HT-29 (cell line): ENCODE data around the genes BTAF1 and CEP55.

DNA sequence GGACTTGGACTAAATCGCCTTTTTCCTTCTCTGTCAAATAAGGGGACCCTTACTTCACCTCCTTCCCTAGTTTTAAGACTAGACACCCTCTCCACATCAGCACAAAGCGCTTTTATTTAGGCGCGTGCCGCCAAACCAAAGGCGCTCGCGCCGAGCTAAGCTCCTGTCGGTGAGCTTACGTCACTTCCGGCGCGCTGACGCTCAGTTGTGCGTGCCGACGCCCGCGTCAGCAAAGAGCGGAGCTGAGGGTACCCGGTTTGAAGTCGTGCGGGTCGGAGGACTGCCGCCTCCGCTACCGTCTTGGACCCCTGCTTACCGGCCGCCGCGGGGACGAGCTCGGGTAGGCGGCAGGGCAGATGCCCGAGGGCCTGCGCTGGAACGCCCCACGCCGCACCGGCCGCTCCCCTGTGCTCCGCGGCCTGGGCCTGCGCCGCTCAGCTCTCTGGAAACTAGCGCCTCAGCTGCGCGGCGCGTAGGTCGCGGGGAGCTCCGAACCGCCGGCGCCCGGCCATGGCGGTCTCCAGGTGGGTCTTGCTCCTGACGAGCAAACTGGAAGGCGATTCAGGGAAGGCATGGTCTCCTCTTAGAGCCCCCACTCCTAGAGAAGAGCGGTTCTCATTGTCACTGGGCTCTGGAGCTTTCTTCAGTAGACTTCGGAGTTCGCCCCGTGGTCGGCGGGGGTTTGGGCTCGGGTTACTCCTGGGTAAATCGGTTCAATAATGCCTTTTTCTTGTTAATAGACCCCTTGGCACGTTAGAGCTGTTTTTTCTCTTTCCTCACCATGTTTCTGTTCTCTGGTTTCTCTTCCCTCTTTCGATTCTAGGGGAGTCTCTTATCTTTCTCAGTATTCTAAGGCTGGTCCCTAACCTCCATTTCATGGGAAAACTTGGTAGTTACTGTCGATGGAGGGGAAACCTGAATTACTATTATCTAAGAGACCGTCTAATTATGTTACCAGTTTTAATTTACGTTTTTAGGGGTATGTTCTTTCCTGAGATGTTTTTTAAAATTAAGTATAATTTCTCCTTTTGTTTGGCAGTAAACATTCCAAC, at the start of gene BTAF1:
Gene BTAF1 (plus strand): TSS at position 204 of the 1,052 bp plus-strand sequence.
- RAMPAGE, long total RNA: no peak

- RAMPAGE, long total RNA: no peak
Observed at GRCh38 chr10:91953517-91954256, 30.1 kb downstream of the BTAF1 start.

GRCh38 chr10:91957054-91957456, 33.5 kb downstream of the BTAF1 start:
- RAMPAGE, long total RNA: no peak

DNA sequence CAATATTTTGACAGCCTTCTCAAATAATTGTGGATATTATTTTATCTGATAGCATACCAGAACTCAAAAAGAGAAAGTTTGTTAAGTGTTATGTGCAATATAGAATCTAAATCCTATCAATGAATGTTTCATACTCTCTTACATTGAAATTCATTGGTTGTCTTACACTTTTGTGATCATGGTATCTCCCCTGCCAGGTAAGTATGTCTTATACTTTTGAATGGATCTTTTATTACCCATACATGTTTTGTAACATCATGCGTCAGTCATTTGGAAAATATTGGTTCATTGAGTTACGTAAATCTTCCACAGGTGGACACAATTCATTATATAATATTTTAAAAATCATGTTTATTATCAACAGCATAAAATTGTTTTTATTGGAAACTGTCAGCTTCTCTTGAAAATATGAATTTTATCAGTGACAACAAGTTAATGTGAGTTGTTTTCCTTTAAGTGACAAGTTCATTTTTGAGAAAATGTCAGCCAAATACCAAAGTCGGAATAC, 82.7 kb downstream of the BTAF1 start:
- RAMPAGE, long total RNA: no peak

GRCh38 chr10:92109998-92110951, 180.6 kb downstream of the CPEB3 start:
- RAMPAGE, long total RNA: no peak

GRCh38 chr10:92192169-92192847, 98.6 kb downstream of the CPEB3 start:
- RAMPAGE, long total RNA: no peak

DNA sequence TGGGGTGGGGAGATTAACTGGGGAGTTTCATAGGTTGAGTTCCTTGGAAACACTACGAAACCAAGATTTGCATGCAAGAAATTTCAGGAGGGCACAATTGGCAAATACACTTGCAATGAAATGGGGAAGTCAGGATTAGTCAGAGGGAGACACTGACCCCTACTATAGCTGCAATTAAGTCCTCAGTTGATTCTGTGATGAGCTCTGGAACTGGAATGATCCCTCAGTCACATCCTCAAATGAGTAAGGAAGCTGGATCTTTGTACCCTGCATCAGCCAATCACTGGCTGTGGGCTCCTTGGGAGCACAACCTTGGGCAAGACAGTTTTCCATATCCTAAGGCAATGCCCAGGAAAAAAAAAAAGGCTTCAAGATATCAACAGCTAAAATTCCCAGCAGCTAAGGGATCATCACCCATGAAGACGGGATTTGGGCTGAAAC, 22.0 kb downstream of the CPEB3 start:
- RAMPAGE, long total RNA: no peak

DNA sequence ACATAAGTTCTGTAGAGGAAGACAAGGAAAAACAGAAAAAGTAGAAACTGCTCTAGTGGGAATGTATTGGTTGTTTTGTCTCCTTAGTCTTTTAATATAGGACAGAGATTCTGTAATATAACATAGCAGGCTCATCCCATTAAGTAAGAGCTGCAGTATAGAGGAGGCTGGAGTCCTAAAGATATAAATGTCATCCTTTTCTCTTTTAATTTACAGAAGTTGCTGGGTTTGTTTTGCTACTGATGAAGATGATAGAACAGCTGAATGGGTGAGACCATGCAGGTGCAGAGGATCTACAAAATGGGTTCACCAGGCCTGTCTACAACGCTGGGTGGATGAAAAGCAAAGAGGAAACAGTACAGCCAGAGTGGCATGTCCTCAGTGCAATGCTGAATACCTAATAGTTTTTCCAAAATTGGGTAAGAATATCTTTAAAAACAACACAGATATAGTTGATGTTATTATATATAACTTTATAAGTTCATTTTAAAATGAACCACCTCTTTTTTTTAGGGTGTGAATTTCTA, 20.0 kb downstream of the MARCHF5 start:
- RAMPAGE, long total RNA: no peak

- RAMPAGE, long total RNA: no peak
Observed at GRCh38 chr10:92573024-92573604, 779 bp downstream of the IDE start.

DNA sequence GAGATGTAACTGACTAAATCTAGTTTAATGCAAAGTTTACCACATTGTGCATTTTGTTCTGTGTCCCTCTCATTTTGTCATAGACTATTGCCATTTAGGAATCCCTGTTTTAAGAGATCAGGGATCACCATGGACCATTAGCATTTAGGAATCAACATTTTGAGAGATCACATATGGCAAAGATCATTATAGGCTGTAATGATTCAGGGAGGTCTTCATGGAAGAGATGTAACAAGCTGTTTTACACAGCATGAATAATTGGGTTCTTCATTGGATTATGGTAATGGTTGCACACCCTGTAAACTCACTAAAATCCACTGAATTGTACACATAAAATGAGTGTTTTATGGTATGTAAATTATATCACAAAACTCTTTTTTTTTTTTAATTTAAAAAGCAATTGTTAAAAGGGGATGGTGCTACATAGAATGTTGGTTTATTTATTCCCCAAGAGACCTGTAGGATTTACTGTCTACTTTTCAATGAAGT, 41.0 kb upstream of the HHEX start:
- RAMPAGE, long total RNA: no peak

DNA sequence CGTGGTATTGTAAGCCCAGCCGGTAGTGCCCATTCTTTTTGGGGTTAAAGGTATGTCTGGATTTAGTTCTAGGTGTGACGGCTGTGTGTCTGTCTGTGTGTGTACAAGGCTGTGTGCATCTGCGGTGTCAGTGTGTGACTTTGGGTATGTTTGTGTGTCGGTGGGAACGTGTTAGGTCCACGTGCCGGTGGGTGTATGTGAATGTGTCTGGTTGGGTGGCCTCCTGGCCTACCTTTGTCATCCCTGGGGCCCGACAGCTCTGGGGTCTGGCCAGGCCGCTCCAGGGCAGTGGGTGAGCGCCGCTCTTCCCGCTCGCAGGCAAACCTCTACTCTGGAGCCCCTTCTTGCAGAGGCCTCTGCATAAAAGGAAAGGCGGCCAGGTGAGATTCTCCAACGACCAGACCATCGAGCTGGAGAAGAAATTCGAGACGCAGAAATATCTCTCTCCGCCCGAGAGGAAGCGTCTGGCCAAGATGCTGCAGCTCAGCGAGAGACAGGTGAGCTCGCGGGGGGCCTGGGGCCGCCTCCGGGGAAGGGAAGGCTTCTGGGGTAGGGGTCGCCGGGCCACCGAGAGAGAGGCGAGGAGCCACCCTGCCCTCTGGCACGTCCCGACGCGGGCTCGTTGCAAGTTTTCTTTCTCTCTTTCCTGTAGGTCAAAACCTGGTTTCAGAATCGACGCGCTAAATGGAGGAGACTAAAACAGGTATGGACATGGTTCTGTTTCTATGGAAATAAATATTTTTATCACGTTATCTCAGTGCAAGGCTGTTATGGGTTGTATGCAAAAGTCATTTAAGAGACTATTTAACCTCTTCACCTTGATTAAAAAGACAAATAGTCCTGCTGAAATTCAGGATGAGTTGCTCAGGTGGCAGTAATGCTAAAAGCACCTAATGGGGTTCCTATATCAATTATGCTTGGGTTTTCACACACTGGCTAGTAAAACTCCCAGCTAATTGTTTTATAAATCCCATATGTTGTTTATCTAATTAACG, 2.6 kb downstream of the HHEX start:
- RAMPAGE, long total RNA: no peak

- RAMPAGE, long total RNA: no peak
Observed at GRCh38 chr10:92848642-92849465, 534 bp downstream of the EXOC6 start.

- RAMPAGE, long total RNA: no peak
Observed at GRCh38 chr10:93032214-93032700, 28.3 kb upstream of the CYP26C1 start.

- RAMPAGE, long total RNA: no peak
Observed at GRCh38 chr10:93235693-93236241, 162.1 kb downstream of the CYP26A1 start.

GRCh38 chr10:93383654-93384067, 98.5 kb downstream of the MYOF start:
- RAMPAGE, long total RNA: no peak

DNA sequence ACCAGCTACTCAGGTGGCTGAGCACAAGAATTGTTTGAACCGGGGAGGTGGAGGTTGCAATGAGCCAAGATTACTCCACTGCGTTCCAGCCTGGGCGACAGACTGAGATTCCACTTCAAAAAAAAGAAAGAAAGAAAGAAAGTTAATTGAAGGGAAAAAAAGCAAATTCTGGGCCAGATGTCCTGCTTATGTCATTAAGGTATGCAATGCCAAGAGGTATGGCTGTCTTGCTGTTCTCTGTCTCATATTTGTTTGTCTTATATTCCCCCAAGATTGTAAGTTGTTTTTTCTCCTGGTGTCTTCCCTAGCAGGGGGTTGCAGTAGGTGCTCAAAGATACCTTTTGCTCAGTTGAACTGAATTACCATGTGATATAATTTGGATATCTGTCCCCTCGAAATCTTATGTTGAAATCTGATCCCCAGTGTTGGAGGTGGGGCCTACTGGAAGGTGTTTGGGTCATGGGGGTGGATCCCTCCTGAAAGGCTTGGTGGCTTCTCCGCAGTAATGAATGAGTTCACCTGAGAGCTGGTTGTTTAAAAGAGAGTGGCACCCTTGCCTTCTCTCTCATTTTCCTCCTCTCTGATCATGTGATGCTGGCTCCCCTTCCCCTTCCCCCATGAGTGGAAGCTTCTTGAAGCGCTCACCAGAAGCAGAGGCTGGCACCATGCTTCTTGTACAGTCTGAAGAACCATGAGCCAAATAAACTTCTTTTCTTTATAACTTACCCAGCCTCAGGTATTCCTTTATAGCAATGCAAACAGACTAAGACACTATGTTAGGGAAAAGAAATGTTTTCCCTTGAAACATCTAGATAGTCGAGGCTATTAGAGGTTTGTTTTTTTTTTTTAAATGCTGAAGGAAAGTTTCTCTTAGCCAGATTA, 60.8 kb downstream of the MYOF start:
- RAMPAGE, long total RNA: no peak

DNA sequence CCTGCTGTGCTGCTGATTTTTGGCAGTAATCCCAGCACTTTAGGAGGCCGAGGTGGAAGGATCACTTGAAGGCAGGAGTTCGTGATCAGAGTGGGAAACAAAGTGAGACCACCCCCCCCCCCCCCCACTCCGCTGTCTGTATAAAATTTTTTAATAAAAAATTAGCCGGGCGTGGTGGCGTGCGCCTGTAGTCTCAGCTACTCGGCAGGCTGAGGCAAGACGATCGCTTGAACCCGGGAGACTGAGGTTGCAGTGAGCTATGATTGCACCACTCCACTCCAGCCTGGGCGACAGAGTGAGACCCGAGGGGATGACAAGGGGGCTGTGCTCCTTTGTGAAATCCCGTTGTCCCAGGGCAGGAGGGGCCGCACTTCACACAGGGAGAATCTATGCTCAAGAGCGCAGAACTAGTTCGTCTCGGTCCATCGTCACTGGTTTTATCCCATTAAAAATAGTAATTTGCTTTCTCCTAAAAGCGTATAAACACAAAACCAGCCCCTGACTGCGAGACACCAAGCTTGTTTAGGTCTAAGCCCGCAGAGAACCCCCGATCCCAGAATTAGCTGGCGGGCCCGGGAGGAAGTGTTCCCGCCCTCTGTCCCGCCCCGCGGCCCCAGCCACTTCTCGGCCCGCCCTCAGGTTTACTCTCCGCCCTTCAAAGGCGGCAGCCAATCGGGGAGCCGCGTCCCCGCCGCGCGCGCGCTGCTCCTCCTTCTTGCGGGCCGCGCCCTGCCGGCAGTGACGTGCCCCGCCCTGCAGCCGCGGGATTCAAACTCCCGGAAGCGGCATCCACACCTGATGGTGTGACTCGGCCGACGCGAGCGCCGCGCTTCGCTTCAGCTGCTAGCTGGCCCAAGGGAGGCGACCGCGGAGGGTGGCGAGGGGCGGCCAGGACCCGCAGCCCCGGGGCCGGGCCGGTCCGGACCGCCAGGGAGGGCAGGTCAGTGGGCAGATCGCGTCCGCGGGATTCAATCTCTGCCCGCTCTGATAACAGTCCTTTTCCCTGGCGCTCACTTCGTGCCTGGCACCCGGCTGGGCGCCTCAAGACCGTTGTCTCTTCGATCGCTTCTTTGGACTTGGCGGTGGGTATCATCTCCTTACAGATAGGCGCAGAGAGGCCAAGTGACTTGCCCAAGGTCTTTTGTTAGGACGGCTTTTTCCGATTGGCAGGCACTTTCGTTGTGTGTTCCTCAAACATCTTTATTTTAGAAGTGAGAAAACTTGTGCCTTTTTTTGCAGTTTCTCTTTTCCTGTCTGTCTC, at the start of gene CEP55:
Gene CEP55 (plus strand): TSS at position 771 of the 1,261 bp plus-strand sequence.
- RAMPAGE, long total RNA: start-site peak on the plus strand centred at position 821 of the sequence, 60 bp wide, 109 and 104 reads in 2 replicates

GRCh38 chr10:93515262-93515630, 18.8 kb downstream of the CEP55 start:
- RAMPAGE, long total RNA: no peak

DNA sequence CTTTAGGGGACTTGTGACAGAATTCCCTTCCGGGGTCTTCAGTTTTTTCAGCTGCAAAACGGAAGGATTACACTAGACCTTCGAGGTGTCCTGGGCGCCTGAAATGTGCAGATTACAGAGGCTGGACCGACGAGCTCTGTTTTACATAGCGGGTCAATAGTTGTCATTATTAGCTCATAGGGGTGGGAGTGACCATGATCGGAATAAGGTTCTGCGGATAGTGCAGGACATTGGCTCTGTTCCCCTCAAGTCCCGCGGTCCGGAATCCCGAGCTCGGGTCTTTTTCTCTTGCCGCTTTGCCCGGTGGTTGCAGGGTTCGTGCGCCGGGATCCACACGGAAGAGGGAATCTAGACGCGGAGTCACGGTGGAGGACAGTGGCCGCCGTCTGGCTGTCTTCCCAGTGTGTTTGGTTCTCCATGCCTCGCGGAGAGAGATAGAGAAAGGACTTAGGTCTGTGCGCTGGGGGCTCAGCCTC, 1.4 kb downstream of the FFAR4 start:
- RAMPAGE, long total RNA: no peak

DNA sequence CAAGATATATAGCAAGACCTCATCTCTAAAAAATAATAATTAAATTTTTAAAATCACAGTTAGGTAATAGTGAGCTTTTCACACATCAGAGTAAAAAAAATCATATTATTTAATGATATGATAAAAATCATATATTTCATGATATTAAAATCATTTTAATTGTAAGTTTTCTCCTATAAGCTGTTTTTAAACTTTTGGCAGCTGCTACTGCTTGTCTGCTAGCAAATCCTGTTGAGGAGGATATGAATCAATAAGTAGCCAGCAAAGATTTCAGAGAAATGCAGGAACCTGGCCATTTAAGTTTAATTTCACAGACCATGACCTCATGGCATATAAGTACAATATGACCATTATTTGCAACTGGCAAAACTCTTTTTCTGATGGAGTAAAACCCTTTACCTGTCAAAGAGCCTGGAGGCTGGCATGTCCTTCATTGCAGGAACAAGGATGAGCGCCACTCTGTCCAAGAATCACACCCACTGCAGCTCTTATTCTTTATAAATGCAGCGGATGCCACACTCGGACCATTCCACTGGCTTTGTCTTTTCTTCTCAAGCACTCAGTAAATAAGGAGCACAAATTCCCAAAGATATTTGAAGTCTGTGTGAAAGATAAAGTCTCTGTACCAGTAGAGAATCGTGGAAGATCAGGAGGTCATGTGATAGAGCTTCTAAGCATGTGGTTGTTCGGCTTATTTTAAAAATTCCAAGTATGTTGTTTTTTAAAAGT, 76.1 kb downstream of the NOC3L start:
- RAMPAGE, long total RNA: no peak